WTC11 (cell line): ENCODE data around the genes CFAP157 and ST6GALNAC6.

DNA sequence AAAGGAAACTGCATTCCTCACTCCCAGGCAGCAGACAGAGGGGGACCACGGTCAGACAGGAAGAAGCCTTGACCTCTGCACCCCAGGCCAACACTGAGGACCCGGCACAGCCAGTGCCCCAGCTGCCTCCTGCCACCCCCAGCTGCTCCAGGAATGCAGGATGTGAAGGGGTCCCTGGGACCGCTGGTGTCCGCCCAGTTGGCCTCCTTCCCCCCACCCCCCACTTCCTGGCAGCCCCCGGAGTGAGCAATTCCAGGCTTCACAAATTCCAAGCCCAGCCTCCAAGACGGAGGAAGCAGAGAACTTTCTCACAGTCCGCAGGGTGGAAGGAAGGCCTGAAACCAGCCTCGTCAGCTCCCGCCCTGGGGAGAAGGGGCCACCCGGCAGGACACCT lies 47.5 kb downstream of the NIBAN2 start:
- PRO-cap: unidirectional peak, plus-strand start at position 311 of the sequence

GRCh38 chr9:127541827-127542346 lies 27.0 kb downstream of the NIBAN2 start:
- PRO-cap: no peak

- PRO-cap: no peak
Observed at GRCh38 chr9:127556007-127556612, 12.8 kb downstream of the NIBAN2 start.

GRCh38 chr9:127557247-127557906 lies 11.5 kb downstream of the NIBAN2 start:
- PRO-cap: no peak

DNA sequence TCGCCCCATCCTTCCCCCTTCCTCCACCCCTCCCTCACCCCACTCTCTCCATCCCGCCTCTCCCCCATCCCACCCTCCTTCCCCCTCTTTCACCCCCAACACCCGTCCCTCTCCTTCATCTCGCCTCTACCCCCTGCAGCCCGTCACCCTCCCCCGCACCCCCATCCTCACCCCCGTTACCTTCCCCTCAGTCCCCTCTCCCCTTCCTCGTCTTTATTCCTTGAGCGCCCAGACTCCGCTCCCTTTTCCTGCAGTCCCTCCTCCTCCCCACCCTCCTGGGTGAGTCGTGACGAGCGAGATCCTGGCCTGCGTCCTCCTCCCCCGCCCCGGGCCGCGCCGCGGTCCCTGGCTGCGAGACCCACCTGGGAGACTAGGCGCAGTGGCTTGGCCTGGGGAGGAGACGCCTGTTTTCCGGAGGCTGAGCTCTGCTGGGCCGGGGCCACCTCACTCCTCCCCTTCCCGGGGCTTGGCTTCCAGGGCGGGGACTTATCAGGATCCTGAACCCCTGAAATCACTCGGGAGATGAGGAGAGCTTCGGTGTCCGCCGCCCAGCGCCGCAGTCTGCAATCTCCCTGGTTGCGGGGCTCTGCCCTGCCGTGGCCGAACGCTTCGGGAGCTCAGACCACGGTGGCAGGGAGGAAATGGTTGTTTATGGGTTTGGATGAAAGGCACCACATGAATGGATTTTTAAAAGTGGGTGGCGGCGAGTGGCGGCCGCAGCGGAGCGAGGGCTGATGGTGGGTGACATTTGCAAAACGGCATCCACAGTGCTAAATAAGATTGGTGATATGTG lies 908 bp downstream of the STXBP1 start:
- PRO-cap: bidirectional peak, plus-strand start at position 514 of the sequence, minus-strand start at position 413 of the sequence

DNA sequence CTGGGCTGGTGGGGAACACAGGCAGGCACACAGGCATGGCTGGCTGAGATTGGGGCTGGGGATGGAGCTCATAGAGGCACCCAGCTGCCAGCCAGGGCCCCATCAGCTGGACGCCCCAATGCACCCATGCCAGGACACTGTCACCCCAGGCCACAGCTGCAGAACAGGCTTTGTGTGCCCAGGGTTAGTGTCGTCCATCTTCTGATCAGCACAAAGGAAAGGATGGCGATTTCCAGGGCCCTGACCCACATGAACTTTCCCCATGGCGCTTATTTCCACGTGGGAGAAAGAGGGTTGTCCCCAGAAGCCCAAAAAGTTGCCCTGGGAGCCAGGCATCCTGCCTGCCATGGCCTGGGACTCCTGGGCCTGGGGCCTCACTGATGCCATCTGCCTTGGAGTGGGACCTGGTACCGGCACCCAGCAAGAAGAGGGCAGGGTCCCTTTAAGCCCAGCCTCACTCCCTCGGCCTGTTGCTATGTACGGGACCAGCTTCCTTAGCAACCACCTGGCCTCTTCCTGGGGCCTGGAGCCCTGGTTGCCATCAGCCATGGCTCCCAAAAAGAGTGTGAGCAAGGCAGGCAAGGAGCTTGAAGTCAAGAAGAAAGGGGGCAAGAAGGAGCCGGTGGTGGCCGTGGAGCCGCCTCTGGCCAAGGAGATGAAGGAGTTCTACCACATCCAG lies at the start of gene CFAP157:
Gene CFAP157, plus strand, starts transcription at position 504 of the 679 bp plus-strand sequence.
- PRO-cap: no peak

DNA sequence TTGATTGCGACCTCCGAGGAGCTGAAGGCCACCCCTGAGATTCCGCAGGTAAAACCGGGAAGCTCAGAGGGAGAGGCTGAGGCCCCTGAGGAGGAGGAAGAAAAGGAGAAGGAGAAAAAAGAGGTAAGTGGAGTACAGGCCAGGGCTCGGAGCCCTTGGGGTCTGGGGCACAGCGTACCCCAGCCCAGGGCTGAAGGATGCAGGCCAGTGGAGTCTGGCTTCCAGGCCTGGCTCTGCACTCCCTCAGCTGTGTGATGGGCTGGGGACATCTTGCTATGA lies 7.8 kb downstream of the TOR2A start:
- PRO-cap: no peak

DNA sequence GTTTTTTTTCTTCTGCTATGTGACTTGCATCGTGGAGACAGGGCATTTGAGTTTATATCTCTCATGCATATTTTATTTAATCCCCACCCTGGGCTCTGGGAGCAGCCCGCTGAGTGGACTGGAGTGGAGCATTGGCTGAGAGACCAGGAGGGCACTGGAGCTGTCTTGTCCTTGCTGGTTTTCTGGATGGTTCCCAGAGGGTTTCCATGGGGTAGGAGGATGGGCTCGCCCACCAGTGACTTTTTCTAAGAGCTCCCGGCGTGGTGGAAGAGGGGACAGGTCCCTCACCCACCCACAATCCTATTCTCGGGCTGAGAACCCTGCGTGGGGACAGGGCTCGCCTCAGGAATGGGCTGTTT lies 3.7 kb downstream of the CDK9 start:
- PRO-cap: no peak

GRCh38 chr9:127794298-127795204 lies 8.1 kb upstream of the FPGS start:
- PRO-cap: no peak

DNA sequence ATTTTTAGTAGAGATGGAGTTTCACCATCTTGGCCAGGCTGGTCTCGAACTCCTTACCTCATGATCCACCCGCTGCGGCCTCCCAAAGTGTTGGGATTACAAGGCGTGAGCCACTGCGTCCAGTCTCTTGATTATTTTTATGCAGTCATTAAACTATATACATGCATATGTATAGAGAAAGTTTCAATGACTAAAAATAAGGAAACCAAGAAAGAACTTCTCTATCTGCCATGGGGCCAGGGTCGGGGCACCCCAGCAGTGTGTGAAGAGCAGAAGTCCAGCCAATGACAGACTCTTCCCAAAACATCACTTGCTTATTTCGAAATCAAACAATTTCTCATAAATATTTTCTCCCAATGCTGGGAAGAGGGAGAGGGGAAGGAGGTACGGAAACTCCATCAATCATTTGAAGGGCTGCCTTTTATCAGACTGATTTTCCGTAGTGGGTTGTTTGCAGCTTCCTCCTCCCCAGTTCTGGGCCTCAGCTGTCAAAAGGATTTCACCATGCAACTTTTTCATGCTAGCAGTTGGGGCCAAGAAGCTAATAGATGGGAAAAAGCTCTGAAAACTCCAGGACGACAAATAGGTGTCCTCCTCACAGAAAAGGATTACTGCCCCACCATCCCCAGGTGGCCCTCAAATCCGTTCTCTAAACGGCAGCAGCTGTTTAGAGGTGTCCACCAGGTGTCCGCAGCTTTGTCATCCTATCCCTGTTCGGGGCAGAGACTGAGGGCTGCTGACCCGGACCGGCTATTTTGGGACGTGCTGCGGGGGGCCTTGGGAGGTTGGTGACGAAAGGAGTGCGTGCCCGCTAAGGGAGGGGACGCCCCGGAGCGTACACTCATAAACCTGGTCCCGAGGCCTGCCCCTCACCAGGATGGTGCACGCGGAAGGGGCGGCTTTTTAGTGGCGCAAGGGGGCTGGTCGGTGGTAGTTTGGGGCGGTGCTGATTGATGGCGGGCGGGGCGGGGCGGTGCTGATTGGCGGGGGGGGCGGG lies 541 bp upstream of the FPGS start:
- PRO-cap: bidirectional peak, plus-strand start outside the sequence, minus-strand start at position 728 of the sequence

- PRO-cap: no peak
Observed at GRCh38 chr9:127814831-127815907, 12.5 kb downstream of the FPGS start.

- PRO-cap: no peak
Observed at GRCh38 chr9:127823754-127824110, 21.1 kb downstream of the FPGS start.

DNA sequence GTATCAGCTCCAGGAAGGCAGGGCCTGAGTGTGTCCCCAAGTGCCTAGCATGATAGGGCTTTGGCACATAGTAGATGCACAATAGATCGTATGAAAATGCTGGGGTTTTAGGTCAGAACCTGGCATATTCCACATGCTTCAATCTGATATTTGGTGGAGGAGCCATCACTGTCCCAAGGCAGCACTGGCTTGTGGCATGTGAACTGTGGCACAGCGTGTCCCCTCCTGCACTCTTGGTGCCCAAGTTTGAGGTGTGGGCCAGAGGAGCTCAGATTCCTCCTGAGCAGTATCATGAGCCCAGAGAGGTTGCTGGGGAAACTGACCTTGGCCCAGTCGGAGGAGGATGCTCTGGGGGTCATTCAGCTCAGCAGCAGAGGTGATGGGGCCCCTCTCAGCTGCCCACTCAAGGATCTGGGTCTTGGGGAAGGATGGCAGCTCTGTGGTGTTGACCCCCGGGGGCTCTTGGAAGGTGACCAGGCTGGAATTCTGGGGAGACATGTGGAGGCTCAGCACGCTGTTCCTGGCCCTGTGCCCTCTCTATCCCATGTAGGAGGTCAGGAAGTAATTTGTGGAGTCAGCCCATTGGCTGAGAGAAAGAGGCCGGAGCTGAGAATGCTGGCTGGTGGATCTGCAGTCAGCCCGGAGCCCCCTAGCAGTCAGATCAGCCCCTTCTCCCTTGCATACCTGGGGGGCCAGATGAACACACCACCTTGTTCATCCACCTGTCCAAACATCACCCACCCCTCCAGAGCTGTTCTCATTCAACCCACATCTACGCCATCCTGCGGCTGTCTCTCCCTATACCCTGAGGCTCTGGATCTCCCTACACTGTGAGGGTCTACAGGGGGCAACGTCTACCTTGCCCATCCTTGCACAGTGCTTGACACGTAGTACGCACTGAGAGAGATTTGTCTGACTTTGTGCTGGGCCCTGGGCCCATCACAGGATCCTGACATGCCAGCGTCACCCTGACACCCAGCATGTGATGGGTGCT lies 23.8 kb downstream of the FPGS start:
- PRO-cap: no peak

GRCh38 chr9:127877112-127877554 lies 342 bp downstream of the AK1 start:
- PRO-cap: no peak

DNA sequence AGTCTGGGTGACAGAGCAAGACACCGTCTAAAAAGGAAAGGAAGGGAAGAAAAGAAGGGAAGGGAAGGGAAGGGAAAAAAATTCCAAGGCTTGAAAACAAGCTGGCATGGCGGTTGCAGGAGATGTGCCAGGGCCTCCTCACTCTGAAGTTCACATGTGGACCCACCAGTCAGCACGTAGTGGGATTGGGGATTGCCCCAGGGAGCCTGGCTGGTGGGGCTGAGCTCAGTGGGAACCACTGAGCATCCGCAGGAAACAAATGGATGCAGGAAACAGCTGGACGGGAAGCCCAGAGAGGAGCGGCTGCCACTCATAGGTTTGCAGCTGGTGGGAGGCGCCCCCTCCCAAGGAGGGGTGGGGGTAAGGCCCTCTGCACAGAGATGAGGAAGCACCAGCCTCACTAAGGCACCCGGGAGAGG lies 5.1 kb upstream of the AK1 start:
- PRO-cap: no peak

DNA sequence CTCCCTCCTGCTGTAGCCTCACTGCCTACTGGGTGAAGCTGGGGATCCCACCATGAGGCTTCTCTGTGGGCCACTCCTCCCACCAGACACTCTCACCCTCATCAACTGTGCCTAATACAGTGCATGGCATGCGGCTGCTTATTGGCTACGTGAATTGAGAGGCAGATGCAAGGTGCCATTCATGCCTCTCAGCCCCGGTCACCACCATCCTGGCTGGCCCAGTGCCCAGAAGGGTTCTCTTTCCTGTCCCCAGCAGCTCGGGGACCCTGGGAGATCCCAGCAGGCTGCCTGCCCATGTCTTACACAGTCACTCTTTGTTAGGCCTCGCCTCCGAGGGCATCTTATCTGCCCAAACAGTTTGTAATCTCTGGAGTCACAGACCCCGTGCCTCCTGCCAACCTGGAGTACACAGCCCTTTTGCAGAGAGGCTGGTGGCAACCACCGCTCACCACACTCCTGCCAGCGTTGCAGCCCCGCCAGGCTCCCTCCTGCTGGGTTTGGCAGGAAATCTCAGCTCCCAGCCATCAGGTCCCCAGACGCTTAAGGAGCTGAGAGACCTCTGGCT lies 6.9 kb upstream of the AK1 start:
- PRO-cap: no peak

DNA sequence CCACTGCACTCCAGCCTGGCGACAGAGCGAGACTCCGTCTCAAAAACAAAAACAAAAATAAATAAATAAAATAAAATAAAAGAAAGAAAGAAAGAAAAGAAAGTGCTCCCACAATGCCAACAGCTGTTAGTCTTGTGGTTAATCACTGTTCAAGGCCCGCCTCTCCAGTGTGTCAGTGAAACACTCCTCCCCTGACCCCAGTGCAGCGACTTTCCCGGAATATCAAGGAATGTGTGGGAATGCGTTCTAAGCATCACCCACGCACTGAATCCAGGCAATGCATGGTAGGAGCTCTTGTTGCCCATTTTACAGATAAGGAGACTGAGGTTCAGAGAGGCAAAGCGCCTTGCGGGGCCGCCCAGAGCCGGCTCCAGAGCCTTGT lies 1.1 kb downstream of the ST6GALNAC6 start:
- PRO-cap: no peak

GRCh38 chr9:127899507-127900063 lies at the start of gene ST6GALNAC6:
Gene ST6GALNAC6, minus strand, starts transcription at chr9:127899603.
- PRO-cap: bidirectional peak, plus-strand start at chr9:127899701, minus-strand start at chr9:127899629

DNA sequence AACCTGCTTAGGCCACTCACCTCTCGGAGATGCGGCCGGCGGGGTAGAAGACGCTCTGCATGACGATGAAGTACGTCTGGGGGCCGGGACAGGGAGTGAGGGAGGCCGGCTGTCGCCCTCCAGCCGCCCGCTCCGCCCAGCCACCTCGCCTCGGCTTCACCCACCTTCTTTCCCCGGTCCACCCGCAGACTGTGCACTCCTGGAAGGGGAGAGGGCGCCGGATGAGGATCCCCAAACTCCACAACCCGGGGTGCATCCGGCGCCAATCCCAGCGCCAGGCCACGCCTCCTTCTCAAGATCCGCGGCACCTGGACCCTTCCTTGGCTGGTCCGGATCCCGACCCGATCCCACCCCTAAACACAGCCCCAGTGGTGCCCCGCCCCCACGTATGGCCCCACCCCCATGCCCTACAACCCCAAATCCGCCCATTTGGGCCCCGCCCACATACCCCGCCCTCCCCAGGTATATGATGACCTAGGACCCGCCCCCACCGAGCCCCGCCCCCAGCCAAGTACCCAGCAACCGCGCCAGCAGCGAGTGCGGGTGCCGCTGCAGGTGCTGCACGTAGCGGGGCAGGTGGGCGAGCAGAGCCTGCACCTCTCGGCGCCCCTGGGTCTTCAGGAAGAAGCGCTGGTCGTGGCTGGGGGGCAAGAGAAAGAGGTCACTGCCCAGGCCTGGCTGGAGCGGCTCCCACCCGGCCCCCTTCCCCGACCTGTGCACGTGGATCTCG lies 3.3 kb downstream of the PIP5KL1 start:
- PRO-cap: bidirectional peak, plus-strand start at position 536 of the sequence, minus-strand start at position 195 of the sequence

DNA sequence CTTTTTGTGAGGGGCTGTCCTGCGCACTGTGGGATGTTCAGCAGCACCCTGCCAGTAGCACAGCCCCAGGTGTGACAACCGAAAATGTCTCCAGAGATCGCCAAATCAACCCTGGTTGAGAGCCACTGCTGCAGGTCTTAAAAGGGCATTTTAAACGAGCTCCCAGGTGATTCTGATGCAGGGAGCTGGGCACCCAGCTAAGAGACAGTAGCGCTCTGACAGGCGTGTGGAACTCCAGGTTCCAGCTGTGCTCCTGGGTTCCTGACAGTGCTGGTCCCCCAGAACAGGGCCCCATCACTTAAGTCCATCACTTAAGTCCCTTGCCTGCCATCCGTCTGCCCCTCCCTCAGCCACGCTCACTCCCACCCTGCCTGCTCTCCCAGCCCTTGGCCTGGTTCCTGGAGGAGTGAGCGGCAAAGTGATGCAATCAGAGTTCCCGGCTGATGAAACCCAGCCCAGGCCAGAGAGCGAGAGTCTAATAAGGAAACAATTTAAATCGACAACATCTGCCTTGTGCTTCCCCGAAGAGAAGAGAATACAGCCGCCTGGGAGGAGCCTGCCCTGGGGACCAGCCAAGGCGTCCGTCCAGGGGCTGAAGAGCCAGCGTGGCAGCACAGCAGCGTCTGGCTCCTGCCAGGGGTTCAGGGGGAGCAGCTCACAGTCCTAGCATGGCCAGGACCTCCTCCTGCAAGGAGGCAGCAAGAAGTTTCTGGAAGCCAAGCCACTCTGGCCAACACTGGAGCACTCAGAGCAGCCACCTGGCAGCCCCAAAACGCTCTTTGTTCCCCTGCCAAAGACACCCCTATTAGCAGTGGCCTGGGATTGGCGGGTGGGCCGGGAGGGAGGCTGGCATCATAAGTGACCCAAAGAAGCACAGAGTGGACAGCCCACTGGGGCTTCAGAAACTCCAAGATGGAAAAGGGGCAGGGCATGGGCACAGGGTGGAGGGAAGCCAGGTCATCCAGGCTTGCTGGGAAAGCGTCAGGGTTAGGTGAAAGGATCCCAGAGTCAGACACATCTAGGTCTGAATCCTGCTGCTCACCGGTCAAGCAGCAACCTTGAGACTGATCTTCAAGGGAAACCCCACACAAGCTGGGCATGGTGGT lies 15.2 kb downstream of the EEIG1 start:
- PRO-cap: no peak